Keratinocyte (primary cell): Measurements from ENCODE around the genes KRT85, KRT5 and TNS2.

DNA sequence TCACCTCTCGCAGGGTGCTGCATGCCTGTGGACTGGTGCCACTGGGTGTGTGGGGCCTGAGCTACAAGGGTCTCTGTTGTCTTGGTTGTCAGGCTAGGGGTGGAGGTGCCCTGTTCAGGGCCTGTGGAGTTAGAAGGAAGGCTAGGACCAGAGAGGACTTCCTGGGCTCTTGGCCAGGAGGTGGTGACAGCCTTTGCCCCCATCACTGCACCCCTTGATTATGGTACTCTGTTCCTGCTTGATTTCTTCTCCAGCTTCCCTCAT is 1.5 kb downstream of the NR4A1 start:
CAGE:
- cytosol, long polyA minus RNA = no peak
- cytosol, long polyA plus RNA = no peak
- long polyA plus RNA = no peak
- nucleus, long polyA minus RNA = no peak
- nucleus, long polyA plus RNA = no peak

DNA sequence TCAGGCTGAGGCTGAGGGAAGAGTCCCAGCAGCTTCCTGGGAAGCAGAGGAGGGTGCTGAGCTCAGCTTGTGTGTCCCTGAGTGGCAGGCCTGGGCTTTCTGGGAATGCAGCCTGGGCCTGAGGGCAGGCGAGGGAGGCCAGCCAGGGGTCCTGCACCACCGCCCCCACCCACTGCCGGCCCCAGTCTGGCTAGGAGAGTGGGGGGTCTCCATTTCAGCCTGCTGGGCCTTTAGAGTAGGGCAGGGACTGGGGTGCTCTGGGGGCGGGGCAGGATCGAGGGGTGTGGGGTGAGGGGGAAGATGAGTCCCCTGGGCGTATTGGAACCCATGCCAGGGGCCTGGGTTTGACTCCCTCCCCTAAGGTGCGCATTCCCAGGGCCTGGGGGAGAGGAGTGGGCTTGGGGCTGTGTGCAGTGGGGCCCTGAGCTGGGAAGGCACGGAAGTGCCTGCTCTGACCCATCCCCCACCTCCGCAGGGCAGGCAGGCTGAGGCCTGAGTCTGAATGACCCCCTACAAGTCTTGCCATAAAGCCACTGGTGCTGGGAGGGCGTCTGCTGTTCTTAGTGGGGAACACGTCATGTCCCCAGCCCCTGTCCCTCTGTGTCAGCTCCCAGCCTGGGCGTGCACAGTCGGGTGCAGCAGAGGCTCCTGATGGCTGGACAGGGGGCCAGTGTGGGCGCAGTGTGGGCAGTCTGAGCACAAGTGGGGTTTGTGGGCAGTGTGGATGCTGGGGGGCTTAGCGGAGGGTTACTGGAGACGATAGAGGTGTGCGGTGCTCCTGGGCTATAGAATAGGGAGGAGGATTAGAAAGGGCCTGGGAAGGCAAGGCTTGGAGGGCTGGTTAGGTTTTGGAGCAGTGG is 46.3 kb downstream of the KRT80 start:
CAGE:
- cytosol, long polyA minus RNA = no peak
- cytosol, long polyA plus RNA = no peak
- long polyA plus RNA = no peak
- nucleus, long polyA minus RNA = no peak
- nucleus, long polyA plus RNA = no peak

GRCh38 chr12:52148161-52149057 is 43.4 kb downstream of the KRT80 start:
CAGE:
- cytosol, long polyA minus RNA = no peak
- cytosol, long polyA plus RNA = no peak
- long polyA plus RNA = no peak
- nucleus, long polyA minus RNA = start-site peak on the minus strand at chr12:52148574-52148578, 23 reads
- nucleus, long polyA plus RNA = no peak

DNA sequence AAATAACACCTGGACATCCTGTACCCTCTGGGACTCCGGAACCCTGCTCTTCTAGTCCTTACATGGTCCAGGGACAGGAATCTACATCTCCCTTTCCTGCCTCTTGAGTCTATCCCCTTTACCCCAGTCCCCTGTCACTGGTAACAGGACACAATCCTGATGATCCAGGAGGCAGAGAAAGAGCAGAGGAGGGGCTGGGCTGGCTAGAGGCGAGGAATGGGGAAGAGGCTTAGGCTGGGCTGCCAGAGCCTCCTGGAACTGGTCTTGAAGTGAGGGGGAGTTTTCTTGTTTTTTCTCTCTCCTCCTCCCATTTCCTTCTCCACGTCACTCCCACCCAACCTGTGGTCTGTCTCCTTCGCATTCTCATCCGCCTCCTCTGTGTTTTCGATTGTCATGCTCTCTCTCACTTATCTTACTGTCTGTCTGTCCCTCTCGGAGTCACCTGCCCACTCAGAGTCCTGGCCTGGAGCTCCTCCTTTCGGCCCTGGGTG is 3.2 kb upstream of the KRT80 start:
CAGE:
- cytosol, long polyA minus RNA = no peak
- cytosol, long polyA plus RNA = no peak
- long polyA plus RNA = no peak
- nucleus, long polyA minus RNA = no peak
- nucleus, long polyA plus RNA = no peak

CAGE:
- cytosol, long polyA minus RNA = no peak
- cytosol, long polyA plus RNA = no peak
- long polyA plus RNA = no peak
- nucleus, long polyA minus RNA = no peak
- nucleus, long polyA plus RNA = no peak
Measured at GRCh38 chr12:52217084-52217691, 15.9 kb upstream of the KRT7 start.

DNA sequence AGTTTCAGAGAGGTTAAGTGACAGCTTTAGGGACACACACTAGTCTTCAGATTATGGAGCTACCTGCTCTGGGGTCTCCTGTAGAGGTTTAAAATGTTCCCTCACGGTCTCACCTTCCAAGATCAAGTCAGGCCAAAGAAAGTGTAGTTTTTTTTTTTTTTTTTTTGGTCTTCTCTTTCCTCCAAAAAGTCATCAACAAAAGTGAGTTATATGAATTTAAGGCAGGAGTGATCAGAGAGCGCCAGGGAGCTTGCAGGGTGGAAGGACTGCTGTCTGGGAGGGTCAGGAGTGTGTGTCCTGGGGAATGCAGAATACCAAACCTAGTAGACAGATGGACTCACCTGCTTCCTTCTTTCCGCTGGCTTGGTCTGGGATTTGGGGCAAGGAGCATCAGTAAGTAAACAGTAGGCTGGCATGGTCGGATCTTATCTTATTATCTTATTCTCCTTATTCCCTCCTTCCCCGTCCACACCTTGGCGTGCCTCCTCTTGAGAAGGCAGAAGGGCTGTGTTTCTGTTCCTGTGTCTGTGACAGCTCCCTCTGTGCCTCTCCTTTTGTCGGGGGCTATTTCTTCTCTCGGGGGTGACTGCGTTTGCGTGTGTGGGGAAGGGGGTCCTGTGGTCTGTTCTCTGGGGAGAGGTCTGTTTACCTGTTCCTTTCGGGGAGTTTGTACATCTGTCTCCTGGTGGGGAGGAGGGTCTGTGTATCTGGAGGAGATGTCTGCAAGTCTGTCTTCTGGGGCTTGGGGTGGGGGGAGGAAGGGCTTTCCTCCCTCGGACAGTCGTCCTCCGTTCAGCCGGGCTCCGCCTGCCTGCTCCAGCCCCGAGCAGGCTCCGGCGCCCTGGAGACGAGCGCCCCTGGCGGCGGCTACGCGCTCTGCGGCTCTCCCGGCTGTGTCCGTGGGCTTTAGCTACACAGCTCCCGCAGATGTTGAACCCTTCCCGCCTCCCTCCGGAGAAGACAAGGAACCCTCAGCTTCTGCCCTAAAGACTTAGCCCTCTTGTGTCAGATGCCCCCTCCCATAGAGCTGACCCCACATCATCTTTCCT is 4.2 kb downstream of the KRT86 start:
CAGE:
- cytosol, long polyA minus RNA = no peak
- cytosol, long polyA plus RNA = no peak
- long polyA plus RNA = no peak
- nucleus, long polyA minus RNA = no peak
- nucleus, long polyA plus RNA = no peak

DNA sequence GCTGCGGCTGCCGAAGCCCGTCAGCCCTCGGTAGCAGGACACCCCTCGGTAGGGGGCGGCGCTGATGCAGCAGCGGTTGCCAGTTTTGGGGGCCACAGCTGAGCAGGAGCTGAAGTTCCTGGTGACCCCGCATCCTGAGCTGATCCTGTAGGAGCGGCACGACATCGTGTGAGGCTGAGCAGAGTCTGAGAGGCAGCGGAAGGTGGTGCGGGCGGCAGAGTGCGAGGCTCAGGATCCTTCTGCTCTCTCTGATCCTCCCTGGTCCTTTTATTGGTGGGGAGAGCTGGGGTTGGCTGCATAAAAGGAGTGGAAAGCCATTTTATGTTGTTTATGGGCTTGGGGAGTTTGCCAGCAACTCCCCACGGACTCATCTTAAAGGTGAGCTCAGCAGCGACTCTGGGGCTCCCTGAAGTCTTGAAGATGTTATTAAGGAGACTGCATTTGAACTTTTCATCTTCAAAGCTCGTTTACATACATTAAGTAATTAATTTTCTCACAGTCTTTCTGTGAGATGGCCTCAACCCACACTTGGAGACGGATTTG is at the start of gene KRT85:
TSS of gene KRT85 (minus strand) at position 241 of the 543 bp plus-strand sequence.
CAGE:
- cytosol, long polyA minus RNA = no peak
- cytosol, long polyA plus RNA = no peak
- long polyA plus RNA = no peak
- nucleus, long polyA minus RNA = no peak
- nucleus, long polyA plus RNA = no peak

GRCh38 chr12:52519600-52520931 is at the start of gene KRT5:
Gene KRT5, minus strand, starts transcription at chr12:52520394.
CAGE:
- cytosol, long polyA minus RNA = start-site peak on the plus strand at chr12:52519748-52520048, 1,828 reads; start-site peak on the minus strand at chr12:52519770-52520394, 42,545 reads
- cytosol, long polyA plus RNA = start-site peak on the plus strand at chr12:52519744-52520045, 1,882 and 273 reads in 2 replicates
- long polyA plus RNA = start-site peak on the plus strand at chr12:52519755-52520023, 812 and 411 reads in 2 replicates
- nucleus, long polyA minus RNA = start-site peak on the plus strand at chr12:52519755-52519821, 593 reads; start-site peak on the plus strand at chr12:52519892-52519976, 171 reads; start-site peak on the plus strand at chr12:52520192-52520335, 61 reads
- nucleus, long polyA plus RNA = no peak

DNA sequence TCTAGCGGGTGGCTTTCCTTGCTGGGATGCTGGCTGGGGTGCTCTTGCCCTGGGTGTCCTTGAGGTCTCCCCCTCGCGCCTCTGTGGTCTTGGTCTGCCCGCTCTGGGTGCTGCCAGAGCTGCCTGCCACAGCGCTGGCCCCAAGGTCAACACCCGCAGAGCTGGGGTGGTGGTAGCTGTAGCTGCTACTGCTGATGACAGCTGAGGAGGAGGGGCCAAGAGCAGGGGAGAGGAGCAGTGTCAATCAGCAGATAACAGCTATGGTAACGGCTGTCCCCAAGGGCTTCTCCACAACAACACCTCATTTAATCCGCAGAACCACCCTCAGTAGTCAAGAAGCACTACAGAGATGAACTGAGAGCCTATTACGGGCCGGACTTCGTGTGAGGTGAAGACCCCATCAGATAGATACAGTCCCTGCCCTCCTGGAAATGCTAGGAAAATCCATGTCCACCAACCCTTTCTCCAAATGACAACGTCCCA is 6.6 kb downstream of the KRT74 start:
CAGE:
- cytosol, long polyA minus RNA = no peak
- cytosol, long polyA plus RNA = no peak
- long polyA plus RNA = no peak
- nucleus, long polyA minus RNA = no peak
- nucleus, long polyA plus RNA = no peak

GRCh38 chr12:52630387-52631146 is 12.2 kb upstream of the KRT73 start:
CAGE:
- cytosol, long polyA minus RNA = no peak
- cytosol, long polyA plus RNA = no peak
- long polyA plus RNA = no peak
- nucleus, long polyA minus RNA = no peak
- nucleus, long polyA plus RNA = no peak

DNA sequence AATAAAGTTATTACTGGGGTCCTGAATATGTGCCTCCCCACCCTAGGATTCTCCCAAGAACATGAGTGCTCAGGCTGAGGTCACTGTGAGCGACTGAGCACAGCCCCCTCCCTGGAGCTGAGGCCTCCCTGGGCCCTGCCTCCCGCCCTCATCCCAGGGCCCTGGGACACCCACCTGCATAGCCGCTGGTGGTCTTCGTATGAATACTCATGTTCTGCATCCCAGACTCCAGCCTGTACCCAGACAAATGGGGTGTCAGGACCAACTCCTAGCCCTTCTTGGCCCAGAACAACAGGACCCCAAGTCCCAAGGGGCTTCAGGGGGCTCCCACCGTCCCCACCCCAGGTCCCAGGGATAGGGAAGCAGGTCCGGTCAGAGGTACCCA is 6.6 kb downstream of the KRT8 start:
CAGE:
- cytosol, long polyA minus RNA = no peak
- cytosol, long polyA plus RNA = no peak
- long polyA plus RNA = no peak
- nucleus, long polyA minus RNA = no peak
- nucleus, long polyA plus RNA = no peak

DNA sequence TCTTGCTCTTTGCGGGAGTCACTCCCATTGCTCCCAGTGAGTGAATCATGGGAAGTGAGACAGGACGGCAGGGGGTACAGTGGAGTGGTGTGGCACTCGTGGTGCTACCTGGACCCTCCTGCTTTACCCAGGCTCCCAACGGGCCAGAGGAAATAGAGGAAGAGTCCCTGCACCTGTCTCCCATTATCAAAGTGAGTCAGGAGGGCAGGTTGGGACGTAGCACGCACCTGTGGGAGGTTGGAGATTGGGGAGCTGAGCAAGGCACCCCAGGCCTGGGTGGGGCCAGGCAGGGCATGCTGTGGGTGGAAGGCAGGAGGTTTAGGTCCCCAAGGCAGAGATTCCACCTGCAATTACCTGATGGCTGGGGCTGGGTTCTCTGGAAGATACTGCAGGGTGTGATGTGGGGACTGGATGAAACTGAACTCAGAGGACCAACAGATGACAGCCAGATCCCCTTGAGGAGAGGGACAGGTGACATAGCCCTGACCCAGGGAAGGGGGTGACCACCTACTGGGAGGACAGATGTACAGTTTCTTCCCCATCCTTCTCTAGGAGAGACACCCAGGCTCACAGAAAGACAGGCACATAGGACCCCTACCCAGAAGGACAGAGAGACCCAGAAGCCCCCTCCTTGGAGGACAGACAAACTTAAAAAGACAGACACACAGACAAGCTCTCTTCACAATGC is 1.6 kb upstream of the KRT8 start:
CAGE:
- cytosol, long polyA minus RNA = no peak
- cytosol, long polyA plus RNA = no peak
- long polyA plus RNA = no peak
- nucleus, long polyA minus RNA = no peak
- nucleus, long polyA plus RNA = no peak

DNA sequence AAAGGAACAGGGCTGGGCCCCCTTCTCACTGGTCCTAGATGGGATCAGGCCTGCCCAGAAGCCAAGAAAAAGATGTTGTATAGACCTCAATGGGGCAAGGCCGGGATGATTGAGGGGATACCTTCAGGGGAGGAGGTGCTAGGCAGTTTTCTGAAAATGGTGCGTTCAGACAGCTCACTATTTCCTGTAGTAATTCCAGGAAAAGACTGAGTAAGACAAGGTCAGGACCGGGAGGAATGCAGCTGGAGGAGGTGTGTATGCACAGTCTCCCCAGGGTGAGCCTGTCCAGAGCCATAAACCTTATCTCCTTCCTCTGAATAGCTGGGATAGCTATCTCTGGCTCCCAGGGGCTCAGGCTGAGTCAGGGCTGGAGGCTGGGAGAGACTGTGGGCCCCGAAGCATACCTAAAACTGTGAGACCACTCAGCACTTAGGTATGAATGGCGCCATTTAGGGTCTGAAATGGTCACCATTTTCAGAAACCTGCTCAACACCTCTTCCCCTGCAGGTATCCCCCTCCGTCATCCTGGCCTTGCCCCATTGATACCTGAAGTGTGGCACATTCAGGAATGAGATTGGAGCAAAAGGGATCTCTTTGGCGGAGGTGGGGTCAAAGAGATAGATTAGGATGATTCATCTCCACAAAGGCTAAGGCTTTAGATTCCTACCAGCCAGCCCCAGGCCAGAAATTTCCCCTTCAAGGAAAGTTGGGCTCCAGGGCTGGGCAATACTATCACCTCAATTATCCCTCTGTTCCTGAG is 20.3 kb upstream of the KRT8 start:
CAGE:
- cytosol, long polyA minus RNA = no peak
- cytosol, long polyA plus RNA = no peak
- long polyA plus RNA = no peak
- nucleus, long polyA minus RNA = no peak
- nucleus, long polyA plus RNA = no peak

DNA sequence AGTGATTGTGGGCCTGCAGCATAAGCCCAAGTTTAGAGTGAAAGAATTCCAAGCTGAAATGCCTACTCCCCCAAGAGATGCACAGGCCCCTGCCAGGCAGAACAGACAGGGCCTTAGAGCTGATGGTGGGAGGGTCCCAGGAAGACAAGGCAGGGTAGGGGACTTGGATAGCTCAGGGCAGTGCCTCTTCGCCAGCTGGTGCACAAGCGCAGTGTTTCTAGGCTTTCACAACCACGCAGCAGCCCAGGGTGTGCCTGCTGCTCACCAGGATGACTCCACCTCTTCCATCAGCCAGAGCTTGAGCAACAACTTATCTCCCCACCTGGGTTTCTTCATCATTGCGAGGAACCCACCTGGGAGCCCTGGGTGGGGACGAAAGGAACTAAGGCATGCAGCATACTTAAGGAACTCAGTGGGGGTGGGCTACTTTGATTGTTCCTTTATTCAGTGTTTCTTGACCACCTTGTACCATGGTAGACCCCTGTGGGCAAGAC is 22.7 kb downstream of the KRT18 start:
CAGE:
- cytosol, long polyA minus RNA = no peak
- cytosol, long polyA plus RNA = no peak
- long polyA plus RNA = no peak
- nucleus, long polyA minus RNA = no peak
- nucleus, long polyA plus RNA = no peak

GRCh38 chr12:53033638-53034198 is 16.1 kb upstream of the TNS2 start:
CAGE:
- cytosol, long polyA minus RNA = no peak
- cytosol, long polyA plus RNA = no peak
- long polyA plus RNA = no peak
- nucleus, long polyA minus RNA = no peak
- nucleus, long polyA plus RNA = no peak

GRCh38 chr12:53041901-53042780 is 7.7 kb upstream of the TNS2 start:
CAGE:
- cytosol, long polyA minus RNA = no peak
- cytosol, long polyA plus RNA = no peak
- long polyA plus RNA = no peak
- nucleus, long polyA minus RNA = no peak
- nucleus, long polyA plus RNA = no peak

DNA sequence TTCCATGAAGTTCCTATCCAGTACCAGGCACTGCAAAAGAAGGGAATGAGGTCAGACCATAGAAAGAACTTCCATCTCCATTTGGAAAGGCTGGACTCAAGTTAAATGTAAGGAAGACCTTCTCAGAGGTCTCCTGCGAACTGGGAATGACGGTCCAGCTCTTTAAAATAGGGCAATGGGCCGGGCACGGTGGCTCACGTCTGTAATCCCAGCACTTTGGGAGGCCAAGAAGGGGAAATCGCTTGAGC is 3.9 kb upstream of the TNS2 start:
CAGE:
- cytosol, long polyA minus RNA = no peak
- cytosol, long polyA plus RNA = no peak
- long polyA plus RNA = no peak
- nucleus, long polyA minus RNA = no peak
- nucleus, long polyA plus RNA = no peak

DNA sequence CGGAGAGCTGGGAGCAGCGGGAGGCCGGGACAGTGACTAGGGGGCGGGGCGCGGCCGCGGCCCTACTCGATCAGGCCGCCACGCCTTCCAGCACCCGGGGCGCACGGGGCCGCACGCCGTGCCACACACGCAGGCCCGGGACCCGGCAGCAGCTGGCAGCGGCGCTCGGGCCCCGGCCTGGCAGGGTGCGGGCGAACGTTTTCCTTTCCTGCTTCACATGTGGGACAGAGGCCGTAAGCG is 2.4 kb upstream of the TNS2 start:
CAGE:
- cytosol, long polyA minus RNA = no peak
- cytosol, long polyA plus RNA = no peak
- long polyA plus RNA = no peak
- nucleus, long polyA minus RNA = no peak
- nucleus, long polyA plus RNA = no peak

GRCh38 chr12:53049345-53050489 is at the start of gene TNS2:
Gene TNS2, plus strand, starts transcription at chr12:53050065.
CAGE:
- cytosol, long polyA minus RNA = no peak
- cytosol, long polyA plus RNA = no peak
- long polyA plus RNA = no peak
- nucleus, long polyA minus RNA = no peak
- nucleus, long polyA plus RNA = no peak

CAGE:
- cytosol, long polyA minus RNA = no peak
- cytosol, long polyA plus RNA = no peak
- long polyA plus RNA = no peak
- nucleus, long polyA minus RNA = no peak
- nucleus, long polyA plus RNA = no peak
Measured at GRCh38 chr12:53069448-53070340, 9.5 kb downstream of the SPRYD3 start.